ENCODE data around the gene ZNF621.

GRCh38 chr3:39237108-39237378, 42.8 kb downstream of the CX3CR1 start:
- PRO-cap, 6 experiments, result peak in 6 of 6 experiments; most common plus-strand start chr3:39237261 (in 6)
- RAMPAGE, long total RNA, 2 experiments, result no peak in any of the 2 experiments
- RRBS, result no CpG with 5 or more reads among the region's 6 CpGs

- PRO-cap, 6 experiments, result no peak in any of the 6 experiments
- RAMPAGE, long total RNA, 2 experiments, result no peak in any of the 2 experiments
- RRBS, result no CpG with 5 or more reads among the region's 7 CpGs
These were observed 8.4 kb downstream of the CX3CR1 start for GRCh38 chr3:39271347-39271941.

DNA sequence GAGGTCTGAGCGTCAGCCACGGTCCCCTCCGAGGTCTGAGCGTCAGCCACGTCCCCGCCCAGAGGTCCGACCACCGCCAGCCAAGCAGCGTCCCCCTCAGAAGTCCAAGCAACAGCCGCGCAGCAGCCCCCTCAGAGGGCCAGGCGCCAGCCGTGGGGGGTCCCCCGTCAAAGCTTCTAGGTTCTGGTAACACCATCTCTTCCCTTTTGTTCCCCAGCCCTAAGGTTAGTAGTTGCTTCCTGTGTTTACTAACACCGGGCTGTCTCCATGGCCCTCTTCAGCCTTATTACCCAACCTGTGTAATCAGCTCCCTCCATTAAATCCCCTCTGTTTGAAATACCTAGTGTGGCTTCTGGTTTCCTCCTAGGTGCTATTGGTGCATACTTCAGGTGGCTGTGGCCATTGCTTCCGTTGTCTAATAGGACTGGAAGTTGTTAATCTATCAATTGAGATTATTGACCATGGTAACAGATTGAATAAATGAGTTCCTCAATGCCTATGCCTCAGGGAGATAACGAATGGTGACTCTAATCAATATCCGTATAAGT, 35.3 kb downstream of the MOBP start:
- PRO-cap, 6 experiments, result no peak in any of the 6 experiments
- RAMPAGE, long total RNA, 2 experiments, result no peak in any of the 2 experiments
- RRBS, result no CpG with 5 or more reads among the region's 18 CpGs

DNA sequence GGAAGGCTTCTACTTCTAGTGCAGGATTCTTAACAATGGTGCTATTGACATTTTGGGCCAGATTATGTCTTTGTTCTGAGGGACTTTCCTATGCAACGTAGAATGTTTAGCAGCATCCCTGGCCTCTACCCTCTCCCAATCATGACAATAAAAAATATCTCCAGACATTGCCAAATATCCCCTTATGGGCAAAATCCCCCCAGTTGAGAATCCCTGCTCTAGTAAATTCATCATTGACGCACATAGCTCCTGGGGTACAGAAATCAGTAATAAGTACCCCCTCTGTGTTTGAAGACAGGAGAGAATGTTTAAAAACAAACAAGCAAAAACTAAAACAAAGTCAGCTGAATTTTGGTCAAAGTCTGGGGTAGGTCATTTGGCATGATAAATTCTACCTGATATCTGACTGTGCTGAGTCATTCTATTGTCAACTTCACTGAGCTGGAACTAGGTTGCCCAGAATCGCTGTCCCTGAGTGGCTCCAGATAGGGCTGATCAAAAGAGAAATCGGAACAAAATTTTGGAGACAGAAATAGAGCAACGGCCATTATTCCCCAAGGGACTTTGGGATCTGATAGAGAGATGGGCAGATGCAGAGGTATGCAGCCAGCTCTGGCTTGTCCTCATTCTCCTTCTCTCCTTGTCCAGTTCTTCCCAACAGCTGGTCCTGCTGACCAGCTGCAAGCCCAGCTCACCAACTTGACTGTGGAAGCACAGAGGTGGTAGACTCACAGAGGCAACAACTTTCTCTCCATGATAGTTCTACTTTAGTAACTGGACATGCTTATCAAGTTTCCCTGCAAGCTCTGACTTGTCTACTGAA, 57.4 kb upstream of the MYRIP start:
- PRO-cap, 6 experiments, result no peak in any of the 6 experiments
- RAMPAGE, long total RNA, 2 experiments, result no peak in any of the 2 experiments
- RRBS, result no CpG with 5 or more reads among the region's 5 CpGs

DNA sequence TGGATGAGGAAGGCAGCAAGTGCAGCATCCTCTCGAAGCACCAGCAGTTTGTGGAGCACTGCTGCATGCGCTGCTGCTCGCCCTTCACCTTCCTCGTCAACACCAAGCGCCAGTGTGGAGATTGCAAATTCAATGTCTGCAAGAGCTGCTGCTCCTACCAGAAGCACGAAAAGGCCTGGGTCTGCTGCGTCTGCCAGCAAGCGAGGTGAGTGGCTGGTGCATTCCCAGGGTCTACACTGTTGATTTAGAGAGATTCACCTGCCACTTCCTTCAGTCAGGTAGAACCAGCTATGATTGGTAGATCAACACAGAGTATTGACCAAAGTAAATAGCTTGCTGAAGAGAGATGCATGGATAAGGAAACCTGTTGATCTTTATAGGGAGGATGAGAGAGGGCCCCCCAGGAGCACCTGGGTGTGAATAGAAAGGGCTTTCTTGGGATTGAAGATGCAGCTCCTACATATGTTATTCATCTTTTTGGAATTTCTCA, 234.7 kb downstream of the MYRIP start:
- PRO-cap, 6 experiments, result no peak in any of the 6 experiments
- RAMPAGE, long total RNA, 2 experiments, result no peak in any of the 2 experiments
- RRBS, result no CpG with 5 or more reads among the region's 8 CpGs

- PRO-cap, 6 experiments, result no peak in any of the 6 experiments
- RAMPAGE, long total RNA, 2 experiments, result no peak in any of the 2 experiments
- RRBS, result no CpG with 5 or more reads among the region's 4 CpGs
These were observed 99.8 kb upstream of the EIF1B start for GRCh38 chr3:40209548-40210177.

- PRO-cap, 6 experiments, result peak in 3 of 6 experiments; most common plus-strand start chr3:40292886 (in 3); most common minus-strand start chr3:40292674 (in 2)
- RAMPAGE, long total RNA, 2 experiments, result no peak in any of the 2 experiments
- RRBS, result no CpG with 5 or more reads among the region's 4 CpGs
These were observed 16.8 kb upstream of the EIF1B start for GRCh38 chr3:40292603-40293153.

DNA sequence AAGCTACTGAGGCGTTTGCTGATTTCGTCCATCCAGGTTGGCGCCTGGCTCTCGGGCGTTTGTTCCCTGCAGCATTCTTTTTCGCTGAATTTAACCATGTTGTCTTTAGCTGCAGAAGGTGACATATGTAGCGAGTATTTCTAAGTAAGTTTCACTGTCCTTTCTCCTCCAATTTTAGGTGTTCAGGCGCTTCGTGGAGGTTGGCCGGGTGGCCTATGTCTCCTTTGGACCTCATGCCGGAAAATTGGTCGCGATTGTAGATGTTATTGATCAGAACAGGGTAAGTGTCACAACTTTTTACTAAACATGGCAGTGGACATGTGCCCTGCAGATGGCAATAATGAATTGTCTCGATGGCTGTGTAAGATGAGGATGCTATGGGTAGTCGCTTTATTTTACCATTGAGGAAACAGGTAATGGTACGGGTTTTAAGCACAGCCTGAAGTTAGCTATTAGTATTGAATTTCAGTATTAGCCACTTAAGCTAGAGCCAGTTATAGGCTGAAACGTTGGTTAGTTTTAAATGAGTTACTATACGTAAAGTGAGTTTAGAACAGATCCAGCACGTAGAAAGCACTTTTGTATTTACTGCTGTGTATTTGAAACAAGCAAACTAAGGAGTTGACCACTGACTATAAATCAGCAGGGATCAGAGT, 701 bp downstream of the RPL14 start:
- PRO-cap, 6 experiments, result no peak in any of the 6 experiments
- RAMPAGE, long total RNA, 2 experiments, result start-site peak on the plus strand in 2 of 2 experiments, centred at positions 235 to 237 of the sequence, 142 to 287 reads per replicate
- RRBS, result no CpG with 5 or more reads among the region's 19 CpGs

GRCh38 chr3:40464231-40464879, 7.2 kb downstream of the RPL14 start:
- PRO-cap, 6 experiments, result no peak in any of the 6 experiments
- RAMPAGE, long total RNA, 2 experiments, result no peak in any of the 2 experiments
- RRBS, result no CpG with 5 or more reads among the region's 11 CpGs

GRCh38 chr3:40524645-40525718, at the start of gene ZNF621:
Gene ZNF621, plus strand, starts transcription at chr3:40524960.
- PRO-cap, 6 experiments, result peak in 6 of 6 experiments; most common plus-strand start chr3:40524879 (in 2); most common minus-strand start chr3:40524825 (in 5)
- RAMPAGE, long total RNA, 2 experiments, result start-site peak on the minus strand in 1 of 2 experiments, at chr3:40524825-40524841 at its widest, 7 reads per replicate
- RRBS, result 1% methylated on average over 32 of the region's 68 CpGs

DNA sequence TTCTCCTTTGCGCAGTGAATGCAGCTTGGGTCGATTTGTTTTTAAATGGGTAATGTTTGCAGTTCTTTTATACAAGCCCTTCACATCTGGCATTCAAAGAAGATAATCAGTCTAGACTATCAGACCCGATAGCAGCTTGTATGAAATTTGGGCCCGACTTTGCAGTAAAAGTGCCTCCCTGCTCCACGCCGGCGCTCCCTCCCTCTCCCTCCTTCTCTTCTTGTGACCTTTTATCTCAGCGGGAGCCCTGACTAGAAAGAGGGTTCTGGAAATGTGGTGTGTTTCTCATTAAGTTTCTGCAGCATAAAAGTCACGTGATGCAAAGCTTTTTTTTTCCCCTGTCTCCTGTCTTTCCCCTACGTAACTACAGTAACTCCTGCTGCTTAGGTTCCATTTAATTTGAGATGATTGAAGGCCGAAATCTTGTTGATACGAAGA, 60.1 kb downstream of the ZNF621 start:
- PRO-cap, 6 experiments, result no peak in any of the 6 experiments
- RAMPAGE, long total RNA, 2 experiments, result no peak in any of the 2 experiments
- RRBS, result no CpG with 5 or more reads among the region's 12 CpGs

DNA sequence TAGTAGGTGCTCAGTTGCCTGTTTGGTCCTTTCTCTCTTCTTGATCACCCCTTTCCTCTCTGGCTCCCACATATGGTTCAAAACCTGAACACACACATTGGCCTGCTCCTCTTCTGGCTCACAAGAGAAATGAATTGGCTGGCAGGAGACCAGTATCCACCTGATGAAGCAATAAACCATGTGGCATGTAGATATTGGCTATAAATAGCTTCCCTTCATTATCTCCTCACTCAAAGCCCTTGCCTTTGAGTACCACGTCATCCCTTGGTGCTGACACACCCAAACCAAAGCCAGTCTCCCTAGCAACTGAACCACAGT, 98.7 kb downstream of the ZNF621 start:
- PRO-cap, 6 experiments, result no peak in any of the 6 experiments
- RAMPAGE, long total RNA, 2 experiments, result no peak in any of the 2 experiments
- RRBS, result no CpG with 5 or more reads among the region's 1 CpG

GRCh38 chr3:40623831-40624077, 99.0 kb downstream of the ZNF621 start:
- PRO-cap, 6 experiments, result no peak in any of the 6 experiments
- RAMPAGE, long total RNA, 2 experiments, result no peak in any of the 2 experiments

GRCh38 chr3:40690663-40691036, 165.9 kb downstream of the ZNF621 start:
- PRO-cap, 6 experiments, result peak in 1 of 6 experiments; most common plus-strand start chr3:40690916 (in 1)
- RAMPAGE, long total RNA, 2 experiments, result no peak in any of the 2 experiments
- RRBS, result no CpG with 5 or more reads among the region's 3 CpGs

DNA sequence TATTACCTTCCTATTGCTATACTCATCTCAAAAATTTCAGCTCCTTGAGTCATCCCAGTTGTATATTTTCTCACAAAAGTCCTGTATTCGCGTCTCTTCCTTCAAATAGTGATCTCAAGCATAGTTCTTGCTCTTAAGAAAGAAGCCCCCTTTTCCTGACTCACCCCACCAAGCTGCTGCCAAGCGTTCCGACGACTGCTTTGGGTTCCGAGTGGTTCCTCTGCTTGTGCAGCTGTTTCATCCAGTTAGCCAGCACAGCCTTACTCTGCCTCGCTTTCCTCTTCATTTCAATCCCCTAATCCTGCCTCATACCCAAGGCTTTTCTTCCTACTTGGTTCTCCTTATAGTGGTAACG, 260.9 kb downstream of the ZNF621 start:
- PRO-cap, 6 experiments, result no peak in any of the 6 experiments
- RAMPAGE, long total RNA, 2 experiments, result no peak in any of the 2 experiments
- RRBS, result no CpG with 5 or more reads among the region's 8 CpGs

DNA sequence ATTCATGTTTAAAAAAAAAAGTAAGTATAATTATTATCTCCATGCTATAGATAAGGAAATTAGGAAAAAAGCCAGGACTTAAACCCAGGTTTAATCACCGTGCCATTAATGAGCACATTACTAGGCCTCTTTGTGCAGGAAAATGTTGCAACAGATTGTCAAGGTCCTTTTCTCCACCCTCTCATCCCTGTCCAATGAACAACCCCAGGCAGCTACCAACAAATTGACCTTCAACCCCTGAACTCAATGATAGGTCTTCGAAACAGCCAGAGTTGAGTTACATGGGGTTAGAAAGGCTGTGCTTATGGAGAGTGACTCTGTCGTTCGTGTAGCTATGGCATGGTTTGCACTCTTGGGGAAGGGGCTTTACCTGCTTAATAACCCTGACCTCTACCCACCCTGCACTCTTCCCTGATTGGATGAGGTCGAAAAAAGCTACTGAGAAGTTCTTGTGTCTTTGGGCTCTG, 84.2 kb upstream of the CTNNB1 start:
- PRO-cap, 6 experiments, result no peak in any of the 6 experiments
- RAMPAGE, long total RNA, 2 experiments, result no peak in any of the 2 experiments
- RRBS, result no CpG with 5 or more reads among the region's 5 CpGs

DNA sequence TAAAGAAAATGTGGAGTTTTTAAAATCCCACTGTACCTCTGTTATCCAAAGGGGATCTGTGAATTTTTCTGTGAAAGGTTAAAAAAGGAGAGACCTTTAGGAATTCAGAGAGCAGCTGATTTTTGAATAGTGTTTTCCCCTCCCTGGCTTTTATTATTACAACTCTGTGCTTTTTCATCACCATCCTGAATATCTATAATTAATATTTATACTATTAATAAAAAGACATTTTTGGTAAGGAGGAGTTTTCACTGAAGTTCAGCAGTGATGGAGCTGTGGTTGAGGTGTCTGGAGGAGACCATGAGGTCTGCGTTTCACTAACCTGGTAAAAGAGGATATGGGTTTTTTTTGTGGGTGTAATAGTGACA, 24.3 kb downstream of the CTNNB1 start:
- PRO-cap, 6 experiments, result no peak in any of the 6 experiments
- RAMPAGE, long total RNA, 2 experiments, result no peak in any of the 2 experiments
- RRBS, result no CpG with 5 or more reads among the region's 1 CpG

GRCh38 chr3:41233435-41234063, 34.2 kb downstream of the CTNNB1 start:
- PRO-cap, 6 experiments, result no peak in any of the 6 experiments
- RAMPAGE, long total RNA, 2 experiments, result no peak in any of the 2 experiments
- RRBS, result no CpG with 5 or more reads among the region's 6 CpGs

GRCh38 chr3:41393344-41394145, 194.2 kb downstream of the CTNNB1 start:
- PRO-cap, 6 experiments, result no peak in any of the 6 experiments
- RAMPAGE, long total RNA, 2 experiments, result no peak in any of the 2 experiments
- RRBS, result no CpG with 5 or more reads among the region's 4 CpGs

GRCh38 chr3:42024646-42025410, 62.9 kb upstream of the ULK4 start:
- PRO-cap, 6 experiments, result no peak in any of the 6 experiments
- RAMPAGE, long total RNA, 2 experiments, result no peak in any of the 2 experiments
- RRBS, result no CpG with 5 or more reads among the region's 10 CpGs